HTR-8/SVneo (cell line): ENCODE measurements around the genes TAOK3 and RAB35.

- RRBS: 1% methylated on average over 18 of the region's 51 CpGs
Observed at GRCh38 chr12:118370705-118371879, 1.6 kb downstream of the TAOK3 start.

- RRBS: 1% methylated on average over 49 of the region's 63 CpGs
Observed at GRCh38 chr12:118372264-118373014, at the start of gene TAOK3. Gene TAOK3 (minus strand): TSS chr12:118372907.

GRCh38 chr12:118375951-118376351, 404 bp upstream of the SUDS3 start:
- RRBS: no CpG with 5 or more reads among the region's 21 CpGs

GRCh38 chr12:119179234-119179936, 654 bp downstream of the HSPB8 start:
- RRBS: 0% methylated on average over 3 of the region's 19 CpGs

- RRBS: no CpG with 5 or more reads among the region's 2 CpGs
Observed at GRCh38 chr12:119423294-119423750, 88.8 kb downstream of the CCDC60 start.

DNA sequence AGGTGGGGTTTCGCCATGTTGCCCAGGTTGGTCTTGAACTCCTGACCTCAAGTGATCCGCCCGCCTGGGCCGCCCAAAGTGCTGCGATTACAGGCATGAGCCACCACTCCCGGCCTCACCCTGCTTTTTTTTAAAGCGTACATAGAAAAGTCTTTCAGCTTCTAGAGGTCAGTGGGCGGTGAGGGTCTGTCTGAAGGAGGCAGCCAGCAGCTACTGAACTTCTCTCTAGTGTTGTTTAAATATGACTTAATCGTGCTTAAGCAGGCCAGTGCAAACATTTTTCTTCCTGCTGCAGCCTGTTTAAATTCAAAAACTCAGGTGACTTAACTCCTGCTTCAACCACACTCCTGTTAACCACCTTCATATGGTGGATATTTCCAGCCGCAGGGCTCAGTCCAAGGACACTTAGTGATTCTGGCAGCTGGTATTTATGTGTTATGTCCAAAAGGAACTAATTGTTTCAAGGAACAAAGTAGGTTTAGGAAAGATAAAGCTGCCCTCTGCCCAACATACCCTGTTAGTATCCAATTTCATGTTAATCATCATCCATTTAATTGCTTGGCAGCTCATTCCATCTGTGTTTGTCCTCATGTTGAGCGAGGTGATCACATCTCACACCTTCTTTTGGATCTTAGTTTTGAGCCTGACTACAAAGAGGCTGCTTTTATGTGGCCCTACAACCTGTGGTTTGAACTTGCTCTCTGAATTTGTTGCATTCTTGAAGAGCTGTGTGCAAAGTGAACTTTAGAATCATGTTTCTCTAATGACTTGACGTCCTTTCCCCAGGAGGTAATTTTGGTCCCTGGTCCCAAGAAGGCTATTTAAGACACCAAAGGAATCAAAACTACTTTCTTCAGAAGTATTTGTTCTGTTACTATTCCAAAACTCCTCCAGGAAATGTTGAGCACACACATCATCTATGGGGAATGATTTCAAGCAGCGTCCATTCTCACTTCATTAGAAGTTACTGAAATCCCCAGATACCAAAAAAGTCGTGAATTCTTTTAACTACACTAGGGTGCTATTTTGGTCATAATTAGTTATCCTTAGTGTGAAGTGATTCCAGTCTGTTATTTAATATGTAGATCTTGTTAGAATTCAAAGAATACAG, 2.2 kb downstream of the PRKAB1 start:
- RRBS: no CpG with 5 or more reads among the region's 14 CpGs

DNA sequence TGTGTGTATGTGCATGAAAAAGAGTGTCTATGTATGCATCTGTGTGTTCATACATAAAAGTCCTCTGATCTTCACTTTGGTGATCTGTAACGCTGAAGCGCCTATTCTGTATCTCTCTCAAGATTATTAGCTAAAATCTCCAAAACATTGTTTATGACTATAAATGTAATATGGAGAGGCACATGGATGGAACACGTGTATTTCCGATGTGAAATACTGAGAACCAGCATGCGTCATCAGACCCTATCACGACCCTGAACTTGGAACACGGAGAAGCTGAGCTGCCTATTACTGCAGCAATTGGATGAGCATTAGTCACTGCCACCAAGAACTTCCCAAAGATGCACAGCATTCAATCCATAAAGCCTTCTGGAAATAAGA, 61.9 kb downstream of the PRKAB1 start:
- RRBS: no CpG with 5 or more reads among the region's 7 CpGs

DNA sequence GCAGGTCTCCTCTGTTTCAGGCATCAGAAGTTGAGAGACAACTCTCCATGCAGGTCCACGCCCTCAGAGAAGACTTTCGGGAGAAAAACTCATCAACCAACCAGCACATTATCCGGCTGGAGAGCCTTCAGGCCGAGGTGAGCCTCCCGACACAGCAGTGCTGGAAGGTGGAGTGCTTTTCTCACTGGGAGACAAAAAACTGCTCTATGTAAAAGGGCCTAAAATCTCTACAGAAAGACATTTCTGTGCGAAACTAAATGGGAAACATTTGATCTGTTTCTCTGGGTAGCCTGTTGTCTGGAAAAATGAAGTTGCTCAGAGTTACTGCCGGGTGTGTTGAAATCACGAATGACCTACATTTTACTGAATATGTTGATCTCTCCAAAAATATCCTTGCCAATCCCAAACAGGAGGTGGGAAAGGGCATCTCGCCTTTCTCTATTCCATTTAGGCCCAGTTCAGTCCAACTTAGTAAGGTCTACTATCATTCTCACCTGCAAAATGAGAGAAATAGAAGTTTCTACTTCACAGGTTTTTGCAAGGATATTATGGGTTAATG, 54.8 kb downstream of the RAB35 start:
- RRBS: no CpG with 5 or more reads among the region's 9 CpGs

DNA sequence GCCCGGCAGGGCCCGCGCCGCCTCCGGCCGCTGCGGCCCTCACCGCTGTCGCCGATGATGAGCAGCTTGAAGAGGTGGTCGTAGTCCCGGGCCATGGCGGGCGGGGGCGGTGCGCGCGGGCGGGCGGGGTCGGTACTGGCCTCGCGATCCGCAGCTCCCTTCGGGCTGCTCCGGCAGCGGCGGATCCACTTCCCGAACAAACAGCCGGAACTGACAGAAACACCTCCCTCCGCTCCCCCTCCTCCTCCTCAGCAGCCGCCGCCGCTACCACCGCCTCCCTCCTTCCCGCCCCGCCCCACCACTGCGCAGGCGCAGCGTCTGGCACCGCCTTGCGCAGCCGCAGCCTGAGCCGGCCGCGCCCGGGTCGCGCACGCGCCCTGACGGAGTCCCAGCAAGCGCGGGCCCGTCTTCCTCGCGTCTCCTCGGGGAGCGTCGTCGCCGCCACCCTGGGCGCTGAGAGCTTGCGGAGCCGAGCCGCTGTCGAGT, at the start of gene RAB35:
Gene RAB35, minus strand, starts transcription at position 198 of the 486 bp plus-strand sequence.
- RRBS: 2% methylated on average over 21 of the region's 67 CpGs

- RRBS: no CpG with 5 or more reads among the region's 10 CpGs
Observed at GRCh38 chr12:120238909-120239385, 26.6 kb downstream of the PXN start.

GRCh38 chr12:120247410-120247824, 18.1 kb downstream of the PXN start:
- RRBS: no CpG with 5 or more reads among the region's 8 CpGs

DNA sequence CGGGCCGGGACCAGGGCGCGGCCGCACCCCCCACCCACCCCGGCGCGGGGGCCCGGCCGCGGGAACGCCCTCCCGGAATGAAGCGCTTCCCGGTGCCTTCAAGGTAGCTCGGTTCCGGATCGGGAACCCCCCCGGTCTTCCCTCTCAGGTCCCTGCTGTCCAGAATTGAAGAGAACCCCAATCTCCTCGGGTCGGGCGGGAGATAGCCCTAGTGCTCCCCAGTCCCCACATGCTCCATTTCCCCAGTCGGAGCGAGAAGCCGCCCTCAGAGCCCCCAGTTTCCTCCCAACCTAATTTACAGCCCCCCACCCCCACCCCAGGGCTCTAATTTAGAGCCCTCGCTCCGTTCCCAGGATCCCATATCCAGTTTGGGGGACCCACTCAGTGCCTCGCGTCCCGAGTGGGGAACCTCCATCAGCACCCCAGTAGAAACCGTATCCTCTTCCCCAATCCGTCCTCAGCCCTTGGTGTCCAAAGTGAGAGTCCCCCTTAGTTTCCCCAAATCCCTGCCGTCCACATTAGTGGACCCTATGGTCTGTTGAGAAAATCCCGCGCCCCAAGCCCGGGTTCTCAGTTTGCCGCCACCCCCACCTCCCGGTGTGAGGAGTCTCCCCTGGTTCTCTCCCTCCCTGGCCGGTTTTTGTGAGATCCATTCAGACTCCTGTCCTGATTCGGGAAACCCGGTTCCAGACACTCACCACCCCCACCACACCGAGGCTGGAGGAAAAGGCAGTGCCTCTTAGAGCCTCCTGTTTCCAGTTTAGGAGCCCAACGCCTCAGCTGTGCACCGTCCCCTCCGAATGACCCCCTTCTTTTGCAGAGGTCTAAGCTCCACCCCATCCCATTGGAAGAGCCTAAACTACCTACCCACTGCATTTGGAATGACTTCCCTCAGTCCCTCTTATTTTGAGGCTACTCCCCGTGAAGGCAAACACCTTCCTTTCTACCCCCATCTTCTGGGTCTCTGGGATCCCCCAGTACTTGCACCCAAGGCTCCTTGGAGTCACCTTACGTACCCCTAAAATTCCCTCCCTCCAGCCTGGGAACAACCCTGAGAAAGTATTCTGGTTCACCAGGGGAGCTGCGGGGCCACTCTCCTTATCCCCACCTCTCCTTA, 817 bp upstream of the MSI1 start:
- RRBS: 6% methylated on average over 8 of the region's 48 CpGs

DNA sequence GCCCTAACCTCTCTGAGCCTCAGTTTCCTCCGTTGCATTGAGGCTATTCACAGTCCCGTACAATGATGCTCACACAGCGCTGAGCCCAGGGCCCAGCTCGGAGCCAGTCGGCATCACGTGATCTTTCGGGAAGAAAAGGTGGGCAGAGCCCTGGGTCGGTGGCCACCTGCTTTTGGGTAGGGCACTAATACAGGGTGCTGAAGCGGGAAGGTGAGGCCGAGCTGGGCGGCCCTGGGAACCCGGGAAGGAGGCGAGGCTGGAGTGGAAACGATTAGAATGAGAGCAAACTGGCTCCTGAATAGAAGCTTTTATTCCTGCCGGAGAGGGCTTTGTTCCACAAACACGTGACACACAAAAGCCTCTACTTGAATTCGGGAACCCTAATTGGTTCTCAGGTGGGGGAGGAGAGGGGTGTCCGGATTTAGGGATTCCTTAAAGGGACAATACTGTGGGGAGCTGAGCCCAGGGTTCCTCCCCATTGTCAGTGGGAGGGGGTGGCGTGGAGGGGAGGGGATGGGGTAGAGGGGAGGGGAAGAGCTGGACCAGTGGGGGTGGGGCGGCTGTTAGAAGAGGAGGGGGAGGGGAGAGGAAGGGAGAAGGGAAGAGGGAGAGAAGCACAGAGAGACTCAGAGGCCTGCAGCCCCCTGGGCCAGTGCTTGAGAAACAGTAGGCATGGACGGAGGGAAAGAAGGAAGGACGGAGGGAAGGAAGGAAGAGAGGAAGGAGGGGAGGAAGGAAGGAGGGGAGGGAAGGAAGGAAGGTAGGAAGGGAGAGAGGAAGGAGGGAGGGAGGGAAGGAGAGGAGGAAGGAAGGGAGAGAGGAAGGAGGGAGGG, 20.2 kb upstream of the MSI1 start:
- RRBS: 73% methylated on average over 6 of the region's 22 CpGs

- RRBS: no CpG with 5 or more reads among the region's 15 CpGs
Observed at GRCh38 chr12:120402152-120402705, 33.3 kb upstream of the MSI1 start.

- RRBS: no CpG with 5 or more reads among the region's 22 CpGs
Observed at GRCh38 chr12:120445390-120446274, 552 bp downstream of the TRIAP1 start.

GRCh38 chr12:120452947-120453482, 6.8 kb downstream of the GATC start:
- RRBS: no CpG with 5 or more reads among the region's 3 CpGs

DNA sequence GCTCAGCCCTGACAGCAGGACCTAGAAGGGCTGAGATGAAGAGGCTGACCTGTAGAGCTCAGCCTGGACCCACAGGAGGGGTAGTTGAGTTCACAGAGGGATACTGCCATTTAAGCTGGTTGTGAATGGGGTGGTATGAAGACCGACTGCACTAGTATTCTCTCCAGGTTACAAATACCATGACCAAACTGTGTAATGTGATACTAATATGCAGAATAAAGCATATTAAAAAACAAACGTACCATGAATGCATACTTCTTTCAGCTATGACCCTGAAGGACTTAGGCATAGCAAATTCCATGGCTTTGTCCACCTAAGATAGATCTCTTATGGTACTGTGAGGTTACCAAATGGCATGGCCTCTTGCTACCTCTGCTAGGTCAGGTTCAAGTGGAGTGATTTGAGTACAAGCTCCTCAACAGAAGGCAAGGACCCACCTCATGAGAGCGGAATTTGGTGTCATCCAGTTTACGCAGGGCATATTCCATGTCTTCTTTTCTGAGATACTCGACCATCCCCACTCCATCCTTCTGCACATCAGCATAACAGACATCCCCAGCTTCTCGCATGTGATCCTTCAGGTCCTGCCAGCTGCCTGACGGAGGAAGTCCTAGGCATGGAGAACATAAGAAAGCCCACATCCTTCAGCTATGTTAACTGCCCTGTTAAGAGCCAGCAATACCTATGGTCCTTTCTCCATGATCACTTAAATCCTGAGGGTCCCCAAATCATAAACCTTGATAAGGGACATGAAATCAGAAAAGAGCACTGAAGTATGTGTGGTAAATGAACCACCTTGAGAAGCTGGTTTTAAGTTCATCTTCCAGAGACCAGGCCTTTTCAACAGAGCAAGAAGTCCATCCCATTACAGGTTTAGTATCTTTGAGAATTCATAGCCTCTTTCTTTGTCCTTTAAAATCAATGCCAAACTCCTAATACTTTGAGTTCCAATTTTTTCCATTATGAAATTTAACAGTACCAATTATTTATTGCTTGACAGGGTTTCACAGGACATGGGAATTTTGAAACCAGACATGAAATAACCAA, 5.7 kb downstream of the SRSF9 start:
- RRBS: no CpG with 5 or more reads among the region's 7 CpGs

GRCh38 chr12:120529662-120530326, 836 bp upstream of the COQ5 start:
- RRBS: no CpG with 5 or more reads among the region's 14 CpGs

DNA sequence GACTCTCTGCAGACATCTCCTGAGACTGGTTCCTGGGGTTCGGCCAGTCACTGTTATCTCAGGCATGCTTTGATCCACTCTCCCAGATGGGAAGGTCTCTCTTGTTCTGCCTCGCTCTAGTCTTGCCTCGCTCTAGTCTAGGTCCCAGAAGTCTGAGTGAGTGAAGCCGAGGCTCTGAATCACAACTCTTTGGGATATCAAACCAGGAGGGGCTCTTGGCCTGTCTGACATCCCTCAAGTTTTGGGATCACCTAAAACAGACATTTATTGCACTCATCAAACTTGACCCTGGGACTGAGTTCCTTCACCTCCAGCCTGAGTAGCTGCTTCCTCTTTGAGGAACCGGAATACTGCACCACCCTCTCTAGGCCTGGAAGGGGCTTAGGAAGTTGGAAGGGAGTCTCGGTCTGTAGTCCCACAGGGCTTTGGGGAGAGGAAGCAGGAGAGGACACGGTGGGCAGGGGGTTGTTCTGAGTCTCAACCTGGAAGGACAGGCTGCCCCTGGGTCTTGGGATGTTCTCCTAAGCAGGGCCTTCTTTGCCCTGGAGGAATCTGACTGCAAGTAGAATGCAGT, 13.6 kb downstream of the CABP1 start:
- RRBS: no CpG with 5 or more reads among the region's 7 CpGs

DNA sequence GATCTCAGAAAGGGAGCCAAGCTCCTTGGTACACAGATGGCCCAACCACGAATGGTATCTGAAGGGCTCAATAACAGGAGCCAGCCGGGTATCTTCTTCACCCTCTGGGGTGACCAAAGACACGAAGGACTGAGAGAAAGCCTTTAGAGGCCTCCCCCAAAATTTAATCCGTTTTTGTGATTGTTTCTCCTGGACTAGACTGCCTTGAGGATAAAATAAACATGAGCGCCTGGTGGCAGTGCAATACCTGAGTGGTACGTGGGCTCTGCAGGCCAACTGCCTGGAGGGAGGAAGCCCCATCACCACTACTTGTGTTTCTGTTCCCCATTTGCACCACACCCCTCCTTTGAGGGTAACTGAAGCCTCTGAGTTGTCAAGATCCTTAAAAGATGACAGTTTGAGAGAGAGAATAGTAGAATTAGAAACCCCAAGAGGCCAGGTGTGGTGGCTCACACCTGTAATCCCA, 2.1 kb upstream of the MLEC start:
- RRBS: no CpG with 5 or more reads among the region's 6 CpGs